Vagina (tissue), 1 donor: ENCODE data around the gene ARSI.

- PRO-cap, result no peak
- RAMPAGE, long total RNA, result no peak
These were observed 19.9 kb downstream of the ARHGEF37 start for GRCh38 chr5:149600914-149601951.

GRCh38 chr5:149631872-149632242, 50.6 kb downstream of the ARHGEF37 start:
- PRO-cap, result no peak
- RAMPAGE, long total RNA, result no peak

DNA sequence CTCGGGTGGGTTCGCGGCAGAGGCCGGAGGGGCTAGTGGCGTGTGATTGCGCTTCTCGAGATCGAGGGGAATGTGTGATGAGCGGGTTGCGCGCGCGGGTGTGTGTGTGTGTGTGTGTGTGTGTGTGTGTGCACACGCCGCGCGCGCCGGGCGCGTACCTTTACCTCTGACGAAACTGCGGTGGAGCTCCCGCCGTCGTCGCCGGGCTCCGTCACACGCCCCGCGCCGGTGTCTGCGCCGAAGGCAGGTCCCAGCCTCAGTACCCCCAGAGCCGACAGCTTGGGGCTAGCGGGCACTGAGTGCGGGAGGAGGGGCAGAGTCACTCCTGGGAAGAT, 1.8 kb downstream of the PPARGC1B start:
- PRO-cap, result bidirectional peak, plus-strand start at position 163 of the sequence, minus-strand start at position 72 of the sequence
- RAMPAGE, long total RNA, result no peak

- PRO-cap, result no peak
- RAMPAGE, long total RNA, result no peak
These were observed 55.2 kb downstream of the PPARGC1B start for GRCh38 chr5:149785187-149785881.

GRCh38 chr5:149805733-149806201, 75.7 kb downstream of the PPARGC1B start:
- PRO-cap, result bidirectional peak, plus-strand start at chr5:149806080, minus-strand start at chr5:149806003
- RAMPAGE, long total RNA, result no peak

- PRO-cap, result no peak
- RAMPAGE, long total RNA, result no peak
These were observed 90.2 kb downstream of the PPARGC1B start for GRCh38 chr5:149820240-149820733.

DNA sequence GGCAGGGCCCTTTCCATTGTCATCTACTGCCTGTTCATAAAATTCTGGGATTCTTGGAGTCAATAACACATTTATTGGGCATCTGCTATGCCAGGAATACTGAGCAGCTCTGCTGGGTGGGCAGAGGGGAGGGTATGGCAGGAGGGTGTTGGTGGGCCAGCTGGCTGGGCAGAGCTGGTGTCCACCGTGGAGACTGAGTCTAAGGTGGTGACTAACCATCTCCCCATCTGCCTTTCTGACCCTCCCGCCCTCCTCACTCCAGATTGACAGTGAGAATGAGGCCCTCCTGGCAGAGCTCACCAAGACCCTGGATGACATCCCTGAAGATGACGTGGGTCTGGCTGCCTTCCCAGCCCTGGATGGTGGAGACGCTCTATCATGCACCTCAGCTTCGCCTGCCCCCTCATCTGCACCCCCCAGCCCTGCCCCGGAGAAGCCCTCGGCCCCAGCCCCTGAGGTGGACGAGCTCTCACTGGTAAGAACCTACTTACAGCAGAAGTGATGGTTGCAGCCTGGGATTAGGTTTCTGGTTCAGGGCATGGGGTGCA, 96.4 kb downstream of the PPARGC1B start:
- PRO-cap, result unidirectional peak, minus-strand start at position 201 of the sequence
- RAMPAGE, long total RNA, result no peak

GRCh38 chr5:150021733-150022578, 21.4 kb downstream of the HMGXB3 start:
- PRO-cap, result unidirectional peak, plus-strand start at chr5:150021975; unidirectional peak, plus-strand start at chr5:150022423
- RAMPAGE, long total RNA, result no peak

GRCh38 chr5:150173094-150173649, 6.6 kb downstream of the CDX1 start:
- PRO-cap, result no peak
- RAMPAGE, long total RNA, result no peak

DNA sequence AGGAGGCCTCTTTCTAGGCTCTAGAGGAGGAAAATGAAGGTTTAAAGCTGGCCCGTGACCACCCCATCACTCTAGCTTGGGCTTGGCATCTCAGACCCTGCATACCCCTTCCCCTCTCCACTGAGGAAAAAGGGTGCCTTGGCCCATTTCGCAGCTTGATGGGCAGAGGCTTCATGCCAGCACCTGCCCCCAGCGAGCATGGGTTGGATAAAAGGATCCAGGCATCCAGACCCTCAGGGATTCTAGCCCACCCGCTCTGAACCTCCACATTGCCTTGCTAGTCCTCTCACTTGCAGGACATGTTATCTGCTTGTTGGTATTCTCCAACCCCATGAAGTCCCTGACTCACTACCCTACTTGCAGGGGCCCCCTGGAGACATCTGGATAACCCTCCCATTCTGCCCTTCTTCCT, 1.9 kb upstream of the CAMK2A start:
- PRO-cap, result no peak
- RAMPAGE, long total RNA, result no peak

- PRO-cap, result unidirectional peak, minus-strand start at chr5:150302947
- RAMPAGE, long total RNA, result start-site peak on the minus strand at chr5:150302943-150302948, 10 reads
These were observed at the start of gene ARSI for GRCh38 chr5:150302083-150303404. Gene ARSI (minus strand): TSS chr5:150302905.

DNA sequence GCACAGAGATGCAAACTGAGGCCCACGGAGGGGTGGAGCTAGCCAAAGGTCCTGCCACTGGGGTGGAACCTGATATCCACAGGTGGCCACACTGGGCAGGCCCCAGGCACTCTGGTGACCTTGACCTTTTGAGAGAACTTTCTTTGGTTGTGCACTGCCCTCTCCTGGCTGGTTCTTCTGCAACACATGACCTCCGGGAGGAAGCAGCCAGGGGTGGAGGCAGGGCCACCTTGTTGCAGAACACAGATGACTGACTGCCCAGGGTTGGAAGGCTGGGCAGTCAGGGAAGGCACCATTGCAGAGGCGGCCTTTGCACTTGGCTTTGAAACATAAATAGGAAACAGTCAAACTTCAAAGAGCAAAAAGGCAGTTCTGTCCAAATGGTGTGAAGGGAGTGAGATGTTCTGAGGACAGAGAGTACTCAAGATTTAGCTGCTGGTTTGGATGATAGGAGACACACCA, 6.9 kb upstream of the TCOF1 start:
- PRO-cap, result no peak
- RAMPAGE, long total RNA, result no peak

DNA sequence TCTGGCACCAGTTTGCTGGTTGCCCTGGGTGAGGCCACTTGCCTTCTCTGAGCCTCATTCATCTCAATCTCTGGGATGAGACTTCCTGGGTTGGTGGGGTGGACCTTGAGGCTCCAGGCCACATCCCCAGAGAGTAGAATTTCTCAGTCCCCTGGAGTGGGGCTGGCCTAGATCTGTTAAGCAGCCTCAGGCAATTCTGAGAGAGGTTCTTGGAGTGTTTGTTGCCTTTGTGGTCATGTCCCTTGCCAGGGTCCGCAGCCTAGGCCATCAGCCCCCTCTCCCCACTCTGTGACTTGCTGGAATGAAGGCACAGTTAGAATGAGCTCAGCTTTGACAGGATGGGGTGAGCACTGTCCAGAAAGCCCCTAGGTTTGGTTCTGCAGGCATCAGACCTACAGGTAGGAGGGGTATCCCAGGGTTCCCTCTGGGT, 27.3 kb downstream of the CD74 start:
- PRO-cap, result no peak
- RAMPAGE, long total RNA, result no peak

DNA sequence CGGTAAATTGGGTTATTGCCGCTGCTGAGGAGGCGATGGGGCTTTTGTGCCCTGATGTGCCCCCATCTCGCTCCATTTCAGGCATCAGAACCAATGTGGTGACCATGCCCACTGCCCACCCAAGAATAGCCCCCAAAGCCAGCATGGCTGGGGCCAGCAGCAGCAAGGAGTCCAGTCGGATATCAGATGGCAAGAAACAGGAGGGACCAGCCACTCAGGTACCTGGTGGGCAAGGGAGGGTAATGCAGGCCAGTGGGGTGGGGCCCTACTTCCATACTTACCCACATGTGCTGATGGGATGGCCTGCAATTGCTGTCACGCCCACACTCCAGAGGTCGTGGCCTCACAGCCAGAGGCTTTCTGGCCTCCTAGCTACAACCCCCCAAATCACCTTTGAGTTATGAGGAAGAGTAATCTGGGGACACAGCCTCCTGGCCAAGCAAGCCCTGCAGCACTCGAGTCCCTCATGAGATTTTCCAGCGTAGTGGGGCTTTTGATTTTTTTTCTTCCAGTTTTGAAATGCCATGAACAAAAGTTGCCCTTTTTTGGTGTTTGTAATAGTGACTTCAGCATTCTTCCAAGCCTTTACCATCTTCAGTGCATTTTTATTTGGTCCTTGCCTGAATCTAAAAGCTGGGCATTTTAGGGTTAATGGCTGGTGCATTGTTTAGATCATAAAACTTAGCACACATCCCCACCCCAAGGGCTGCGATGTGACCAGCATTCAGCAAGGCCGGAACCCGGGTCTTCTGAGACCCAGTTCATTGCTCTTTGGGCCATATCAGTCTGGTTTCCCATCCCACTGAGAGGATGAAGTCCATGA, 22.7 kb downstream of the CD74 start:
- PRO-cap, result no peak
- RAMPAGE, long total RNA, result no peak

DNA sequence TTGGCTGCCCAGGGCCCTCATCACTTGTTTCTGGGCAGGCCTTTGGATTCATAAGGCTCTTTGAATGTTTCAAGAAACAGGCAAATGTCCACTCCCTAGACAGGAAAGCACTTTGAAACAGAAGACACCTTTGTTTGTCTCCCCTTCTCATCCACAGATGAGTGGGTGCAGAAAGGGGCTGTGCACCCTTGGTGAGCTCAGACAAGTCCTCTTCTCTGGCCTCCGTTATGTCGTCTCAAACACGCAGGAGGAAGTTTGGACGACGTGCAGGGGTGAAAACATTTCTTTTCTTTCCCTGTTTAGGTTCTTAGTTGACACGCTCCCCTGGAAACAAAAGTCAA, 220 bp upstream of the CD74 start:
- PRO-cap, result bidirectional peak, plus-strand start at position 156 of the sequence, minus-strand start outside the sequence
- RAMPAGE, long total RNA, result no peak

DNA sequence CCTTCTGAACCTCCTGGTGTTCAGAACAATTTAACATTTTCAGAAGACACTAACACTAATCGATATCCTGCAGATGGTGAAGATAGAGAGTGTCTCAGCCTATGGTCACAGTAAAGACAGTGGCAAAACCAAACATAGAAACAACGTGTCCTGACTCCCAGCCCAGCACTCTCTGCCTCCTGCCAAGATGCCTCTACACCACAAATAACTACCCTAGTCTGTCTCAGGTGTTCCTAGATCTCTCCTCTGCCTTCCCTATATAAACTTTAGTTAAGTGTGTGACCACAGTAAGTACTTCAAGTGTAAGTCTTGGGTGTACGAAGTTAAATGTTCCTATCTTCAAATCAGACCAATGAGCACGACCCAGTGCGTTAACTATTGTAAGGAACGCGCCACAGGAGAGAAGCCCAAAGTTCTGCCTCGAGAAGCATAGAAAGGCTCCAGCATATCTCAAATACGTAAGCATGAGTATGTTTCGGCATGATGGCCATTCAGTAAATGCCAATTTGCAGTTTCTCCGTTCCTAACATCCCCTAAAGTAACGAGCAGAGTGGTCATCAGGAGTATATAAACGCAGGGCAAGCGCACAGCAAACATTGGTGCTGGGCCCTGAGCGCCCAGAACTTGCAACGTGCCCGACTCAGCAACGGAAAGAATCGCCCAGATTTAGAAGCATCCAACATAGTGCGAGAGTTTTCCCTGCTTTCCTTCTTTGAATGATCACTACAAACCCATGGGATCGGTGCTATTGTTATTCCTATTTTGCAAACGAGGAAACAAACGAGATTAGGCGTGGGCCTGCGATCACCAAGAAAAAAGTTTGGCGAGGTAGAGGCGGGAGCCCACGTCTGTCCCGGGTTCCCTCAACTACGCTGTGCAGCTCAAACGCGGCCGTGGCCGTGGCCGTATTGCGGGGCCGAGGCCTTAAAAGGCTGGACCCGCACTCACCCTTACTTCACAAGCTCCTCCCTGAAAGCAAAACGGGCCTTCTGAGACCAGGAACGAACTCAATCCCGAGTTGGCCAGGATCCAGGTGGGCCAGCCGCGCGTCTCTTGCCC, 672 bp downstream of the RPS14 start:
- PRO-cap, result no peak
- RAMPAGE, long total RNA, result no peak

- PRO-cap, result no peak
- RAMPAGE, long total RNA, result no peak
These were observed 1.0 kb downstream of the NDST1 start for GRCh38 chr5:150508880-150509411.

DNA sequence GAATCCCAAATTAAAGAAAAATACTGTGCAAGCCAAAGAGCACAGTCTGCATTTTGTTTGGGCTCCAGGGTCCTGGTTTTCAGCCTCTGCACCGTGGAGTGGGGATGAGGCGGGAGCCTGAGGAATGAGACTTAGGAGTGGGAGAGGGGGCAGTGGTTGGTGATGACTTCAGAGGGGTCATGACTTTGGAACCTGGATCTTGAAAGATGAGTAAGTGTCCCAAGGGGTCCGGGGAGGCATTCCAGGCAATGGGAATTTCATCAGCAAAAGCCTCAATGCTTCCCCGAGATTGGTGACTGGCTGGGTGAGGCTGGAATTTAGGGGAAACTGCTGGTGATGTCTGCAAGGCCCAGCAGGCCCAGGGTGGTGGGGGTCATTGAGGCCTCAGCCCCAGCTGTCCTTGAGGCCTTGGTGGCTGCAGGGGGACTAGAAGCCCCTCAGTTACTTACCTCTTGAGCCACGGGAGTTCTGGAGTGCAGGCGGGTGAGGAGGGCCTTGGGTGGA, 7.5 kb downstream of the NDST1 start:
- PRO-cap, result bidirectional peak, plus-strand start at position 303 of the sequence, minus-strand start at position 100 of the sequence
- RAMPAGE, long total RNA, result no peak

DNA sequence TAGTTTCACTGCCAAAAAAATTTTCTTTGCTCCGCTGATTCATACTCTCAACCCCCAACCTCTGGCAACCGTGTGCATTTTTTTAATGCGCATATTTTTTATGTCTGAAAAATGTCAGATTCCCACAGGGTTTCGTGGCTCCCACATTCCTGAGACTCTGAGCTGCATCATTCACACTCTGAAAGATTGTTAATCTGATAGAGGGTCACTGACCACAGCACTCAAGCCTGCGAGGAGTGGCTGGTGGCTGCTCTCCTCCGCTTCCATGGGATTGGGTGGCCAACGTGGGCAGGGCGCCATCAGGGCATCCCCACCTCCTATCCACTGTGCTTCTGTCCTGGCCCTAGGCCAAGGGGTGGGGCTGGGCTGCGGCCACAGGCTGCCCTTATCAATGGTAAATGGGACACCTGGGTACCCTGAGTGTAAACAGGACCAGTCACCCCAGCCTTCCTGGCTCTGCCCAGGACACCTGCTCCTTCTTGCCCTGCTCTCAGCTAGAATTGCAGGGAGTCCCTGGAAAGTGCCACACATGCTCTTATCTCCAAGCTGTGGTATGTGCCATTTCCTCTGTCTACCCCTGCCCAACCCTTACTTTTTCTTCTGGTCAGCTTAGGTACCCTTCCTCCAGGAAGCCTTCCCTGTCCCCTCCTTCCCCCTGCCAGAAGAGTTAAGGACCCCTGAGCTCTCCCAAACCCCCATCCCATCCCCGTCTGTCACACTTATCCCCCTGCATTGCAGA, 9.8 kb downstream of the NDST1 start:
- PRO-cap, result no peak
- RAMPAGE, long total RNA, result no peak

DNA sequence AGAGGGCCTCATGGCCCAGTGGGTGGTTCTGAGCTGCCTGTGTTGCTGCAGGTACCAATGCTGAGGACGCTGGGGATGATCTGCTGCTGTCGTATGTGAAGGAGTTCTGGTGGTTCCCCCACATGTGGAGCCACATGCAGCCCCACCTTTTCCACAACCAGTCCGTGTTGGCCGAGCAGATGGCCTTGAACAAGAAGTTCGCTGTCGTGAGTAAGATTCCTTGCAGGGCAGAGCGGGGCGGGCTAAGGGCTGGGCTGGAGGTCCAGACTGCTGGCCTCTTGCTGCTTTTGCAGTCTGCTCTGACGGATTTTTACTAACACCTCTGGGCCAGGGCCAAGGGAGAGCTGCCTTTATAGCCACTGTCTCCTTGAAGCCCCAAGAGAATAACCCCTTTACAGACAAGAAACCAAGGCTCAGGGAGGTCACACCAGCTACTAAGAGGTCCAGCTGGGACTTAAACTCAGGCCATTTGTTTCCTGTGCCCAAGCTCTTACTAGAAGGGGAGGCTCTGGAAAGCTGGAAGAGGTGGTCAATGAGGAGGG, 27.0 kb downstream of the NDST1 start:
- PRO-cap, result no peak
- RAMPAGE, long total RNA, result no peak